GM12892 (cell line): ENCODE data around the genes ALOXE3 and DHRS7C.

GRCh38 chr17:7911668-7912297 lies 4.3 kb downstream of the RNF227 start:
- RRBS = no CpG with 5 or more reads among the region's 6 CpGs

DNA sequence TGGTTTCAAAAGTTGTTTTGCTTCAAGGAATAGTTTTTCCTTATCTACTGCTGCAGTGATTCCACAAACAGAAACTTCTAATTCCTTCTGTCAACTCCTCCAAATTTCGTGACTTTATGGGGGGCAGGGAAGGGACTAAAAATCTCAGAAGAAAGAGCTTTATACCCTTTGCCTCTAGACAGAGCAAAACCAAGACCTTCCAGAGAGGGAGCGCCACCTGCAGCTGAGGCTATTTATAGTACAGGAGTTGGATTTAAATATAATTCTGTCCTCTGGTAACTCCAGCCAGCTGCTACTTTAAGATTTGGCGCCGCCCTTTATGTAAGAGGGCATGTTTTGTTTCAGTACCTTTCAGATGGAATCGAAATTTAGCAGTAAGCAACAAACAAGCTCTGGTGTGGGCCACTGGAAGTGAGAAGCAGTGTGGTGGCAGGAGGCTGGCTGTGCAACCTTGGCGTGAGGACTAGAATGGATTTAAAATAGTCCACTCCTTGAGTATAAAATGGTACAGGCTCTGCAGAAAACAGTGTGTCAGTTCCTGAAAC lies 5.3 kb upstream of the GUCY2D start:
- RRBS = no CpG with 5 or more reads among the region's 6 CpGs

DNA sequence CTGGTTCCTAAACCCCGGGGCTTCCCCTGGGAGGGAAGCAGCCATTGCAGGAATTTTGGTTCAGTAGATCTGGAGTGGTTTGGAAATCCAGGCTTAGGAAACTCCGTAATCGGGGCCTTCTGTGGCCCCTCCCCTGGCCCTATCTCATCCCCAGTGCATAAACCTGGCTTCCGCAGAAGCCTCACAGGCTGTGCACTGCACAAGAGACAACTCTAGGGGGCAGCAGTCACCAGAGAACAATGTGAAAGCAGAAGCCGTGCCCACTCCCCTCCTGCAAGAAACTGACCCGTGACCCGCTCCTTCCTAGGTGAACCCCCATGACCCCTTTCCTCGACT lies 14.2 kb downstream of the GUCY2D start:
- RRBS = no CpG with 5 or more reads among the region's 8 CpGs

DNA sequence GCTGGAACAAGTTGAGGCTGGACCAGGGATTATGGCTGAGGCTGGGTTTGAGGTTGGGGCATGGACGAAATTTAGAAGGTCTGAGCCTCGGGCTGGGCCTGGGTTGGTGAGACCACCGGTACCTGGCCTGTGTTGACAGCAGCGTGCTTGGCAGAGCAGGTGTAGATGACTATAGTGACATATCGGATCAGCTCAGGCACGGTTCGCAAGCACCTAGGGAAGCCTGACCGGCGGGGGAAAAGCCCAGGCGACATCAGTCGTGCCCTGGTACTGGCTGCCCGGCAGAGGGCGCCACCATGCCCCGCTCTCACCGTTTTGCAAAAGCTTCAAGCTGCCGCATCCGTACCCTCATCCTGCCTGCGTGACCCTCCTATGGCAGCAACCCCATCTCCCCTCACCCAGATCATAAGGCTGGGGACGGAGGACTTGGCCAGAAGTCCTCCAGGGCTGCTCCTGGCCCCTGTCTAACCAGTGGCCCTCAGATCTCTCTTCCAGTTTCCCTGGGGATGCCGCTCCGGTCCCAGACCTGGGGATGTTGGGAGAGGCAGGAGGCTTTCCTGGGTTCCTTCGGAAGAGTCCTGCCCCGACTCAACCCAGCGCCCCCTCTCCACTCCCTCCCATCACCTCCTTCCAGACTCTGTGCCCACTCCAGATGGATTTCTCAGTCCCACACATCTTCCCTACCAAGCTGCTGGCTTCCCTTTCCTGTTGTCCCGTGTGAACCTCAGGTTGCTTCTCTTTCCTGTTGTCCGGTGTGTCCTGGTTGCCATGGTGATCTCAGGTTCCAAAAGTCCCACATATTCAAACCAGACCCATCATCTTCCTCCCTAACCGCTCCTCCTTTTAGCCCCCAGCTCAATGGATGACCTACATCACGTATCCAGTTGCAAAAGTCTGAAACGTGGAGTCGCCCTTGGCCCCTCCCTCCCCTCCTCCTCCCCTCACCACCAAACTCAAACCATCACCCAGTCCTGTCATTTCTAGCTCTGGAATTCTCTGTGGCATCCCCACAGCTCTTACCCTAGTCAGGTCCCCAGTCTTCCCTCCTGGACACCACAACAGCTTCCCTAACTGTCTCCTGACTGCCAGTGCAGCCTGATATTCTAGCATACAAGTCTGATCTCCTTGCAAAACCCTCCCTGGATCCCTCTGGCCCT lies 13.6 kb downstream of the ALOX12B start:
- RRBS = 2% methylated on average over 5 of the region's 30 CpGs

GRCh38 chr17:8117538-8118742 lies at the start of gene ALOXE3:
Gene ALOXE3 (minus strand): TSS chr17:8118514.
- RRBS = 0% methylated on average over 2 of the region's 47 CpGs

DNA sequence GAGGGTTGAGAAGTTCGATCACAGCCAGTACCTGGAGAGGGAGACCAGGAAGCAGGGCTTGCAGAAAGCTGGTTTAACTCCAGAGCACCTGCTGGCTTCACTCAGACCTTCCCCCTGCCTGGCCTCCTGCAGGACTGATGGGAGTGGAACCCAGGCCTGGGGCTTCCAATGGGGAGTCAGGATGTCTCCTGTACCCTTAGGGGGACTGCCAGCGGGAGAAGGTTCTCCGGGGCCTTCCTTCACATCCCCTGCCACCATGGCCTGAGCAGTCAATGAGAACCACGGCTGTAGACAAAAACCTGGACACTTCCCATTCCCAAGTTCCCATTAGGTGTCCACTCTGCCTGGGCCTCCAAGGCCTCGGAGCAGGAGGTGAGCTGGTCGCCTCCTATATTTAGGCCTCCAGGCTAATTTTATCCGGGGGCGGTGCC lies 1.4 kb downstream of the PER1 start:
- RRBS = no CpG with 5 or more reads among the region's 8 CpGs

GRCh38 chr17:8153177-8153540 lies 955 bp upstream of the PER1 start:
- RRBS = no CpG with 5 or more reads among the region's 3 CpGs

- RRBS = no CpG with 5 or more reads among the region's 13 CpGs
Observed at GRCh38 chr17:8161168-8161940, 1.4 kb downstream of the VAMP2 start.

DNA sequence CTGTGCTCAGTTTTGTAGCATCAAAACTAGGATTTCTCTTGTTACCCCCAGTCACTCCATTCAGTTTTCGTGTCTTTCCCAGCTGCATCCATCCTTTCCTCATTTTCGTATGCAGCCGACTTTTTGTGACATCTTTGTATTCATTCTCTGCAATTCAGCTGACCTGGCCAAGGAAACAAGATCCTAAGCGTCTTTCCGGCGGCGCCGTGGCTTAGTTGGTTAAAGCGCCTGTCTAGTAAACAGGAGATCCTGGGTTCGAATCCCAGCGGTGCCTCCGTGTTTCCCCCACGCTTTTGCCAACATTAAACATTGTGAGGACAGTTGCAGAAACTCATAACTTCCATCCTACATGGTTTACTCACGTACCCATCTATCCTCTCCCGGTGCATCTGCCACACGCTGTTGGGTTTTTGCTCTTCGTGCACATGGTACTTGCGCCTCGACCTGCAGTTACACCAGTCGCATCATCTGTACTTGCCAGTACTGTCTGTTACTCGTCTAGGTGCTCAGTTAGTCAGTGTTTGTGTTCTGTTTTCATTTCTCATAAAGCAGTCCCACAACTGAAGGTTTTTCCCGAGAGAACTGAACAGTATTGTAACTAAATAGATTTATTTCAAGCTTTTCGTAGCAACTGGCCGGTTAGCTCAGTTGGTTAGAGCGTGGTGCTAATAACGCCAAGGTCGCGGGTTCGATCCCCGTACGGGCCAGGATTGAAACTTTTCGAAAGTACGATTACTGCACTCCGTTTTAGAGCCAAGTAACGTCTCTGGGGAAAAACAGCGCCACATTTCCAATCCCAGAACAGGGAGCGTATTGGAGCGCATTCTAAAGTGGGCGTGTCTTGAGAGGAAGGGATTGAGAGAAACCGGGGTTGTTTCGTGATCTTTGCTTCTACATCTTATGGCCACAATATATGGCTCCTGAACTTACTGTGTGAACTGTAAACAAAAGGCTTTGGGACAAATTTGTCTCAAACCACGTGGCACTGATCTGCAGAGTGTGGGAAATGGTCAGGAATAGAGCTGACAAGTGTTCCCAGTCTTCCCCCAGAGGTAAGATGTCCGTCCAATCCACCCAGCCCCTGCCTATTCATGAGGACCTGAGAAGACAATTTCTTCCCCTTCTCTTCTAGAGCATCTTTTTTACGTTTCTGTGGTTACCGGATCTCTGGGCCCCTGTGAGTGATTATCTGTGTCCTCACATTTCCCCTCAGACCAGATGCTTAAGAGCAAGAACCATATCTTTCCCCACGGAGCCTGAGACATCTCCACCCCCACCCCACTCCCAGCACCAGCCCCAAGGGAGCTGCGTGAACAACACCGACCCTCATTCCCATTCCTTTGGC lies 2.5 kb downstream of the BORCS6 start:
- RRBS = no CpG with 5 or more reads among the region's 48 CpGs

- RRBS = no CpG with 5 or more reads among the region's 15 CpGs
Observed at GRCh38 chr17:8191819-8192986, 2.2 kb upstream of the BORCS6 start.

GRCh38 chr17:8379602-8380798 lies 3.0 kb downstream of the RPL26 start:
- RRBS = no CpG with 5 or more reads among the region's 9 CpGs

- RRBS = no CpG with 5 or more reads among the region's 2 CpGs
Observed at GRCh38 chr17:8420435-8421071, 15.1 kb upstream of the NDEL1 start.

GRCh38 chr17:8445309-8445990 lies 9.8 kb downstream of the NDEL1 start:
- RRBS = no CpG with 5 or more reads among the region's 10 CpGs

DNA sequence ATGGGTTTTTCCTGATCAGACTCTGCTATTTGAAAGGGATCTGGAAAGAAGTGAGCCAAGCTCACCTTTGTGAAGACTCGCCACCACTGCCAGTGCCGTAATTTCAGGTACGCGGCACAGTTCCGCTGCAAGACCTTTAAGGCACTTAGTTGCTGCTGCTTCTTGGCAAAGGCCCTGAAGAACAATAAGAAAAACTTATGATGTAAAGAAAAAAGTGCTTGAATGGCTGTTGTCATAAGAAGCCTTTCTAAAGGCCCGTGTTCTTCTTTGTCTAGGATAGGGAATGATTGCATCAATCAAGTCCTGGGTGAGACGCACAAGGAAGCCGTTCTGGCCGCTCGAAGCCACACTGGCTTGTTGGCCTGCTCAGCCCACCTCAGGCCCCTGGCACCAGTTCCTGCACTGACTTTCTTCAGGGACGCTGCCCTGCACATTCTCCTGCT lies 78.1 kb downstream of the NDEL1 start:
- RRBS = no CpG with 5 or more reads among the region's 11 CpGs

- RRBS = no CpG with 5 or more reads among the region's 3 CpGs
Observed at GRCh38 chr17:8543090-8543532, 87.4 kb downstream of the MYH10 start.

DNA sequence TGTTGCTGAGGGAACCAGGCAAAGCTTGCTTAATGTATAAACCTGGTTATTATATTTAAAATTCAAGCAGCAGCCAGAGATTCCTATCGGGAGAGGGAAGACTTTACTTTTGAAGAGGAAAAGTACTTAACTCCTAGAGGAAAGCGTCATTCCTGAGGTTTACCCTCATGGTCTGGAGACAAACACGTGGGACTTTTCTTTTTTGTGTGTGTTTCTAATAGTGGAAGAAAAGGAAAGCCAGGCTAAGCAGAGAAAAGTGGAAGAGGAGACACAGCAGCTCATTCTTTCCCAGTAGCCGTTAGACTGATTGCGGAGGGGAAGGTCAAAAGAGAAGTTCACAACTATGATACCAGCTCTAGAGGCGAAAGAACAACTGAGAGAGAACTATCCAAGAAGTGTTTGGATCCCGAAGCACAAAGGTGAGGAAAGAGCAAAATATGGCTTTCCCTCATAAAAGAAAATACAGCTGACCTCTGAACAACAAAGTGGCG lies 40.0 kb upstream of the MYH10 start:
- RRBS = no CpG with 5 or more reads among the region's 8 CpGs

- RRBS = no CpG with 5 or more reads among the region's 8 CpGs
Observed at GRCh38 chr17:8960461-8961068, 4.9 kb downstream of the PIK3R5 start.

DNA sequence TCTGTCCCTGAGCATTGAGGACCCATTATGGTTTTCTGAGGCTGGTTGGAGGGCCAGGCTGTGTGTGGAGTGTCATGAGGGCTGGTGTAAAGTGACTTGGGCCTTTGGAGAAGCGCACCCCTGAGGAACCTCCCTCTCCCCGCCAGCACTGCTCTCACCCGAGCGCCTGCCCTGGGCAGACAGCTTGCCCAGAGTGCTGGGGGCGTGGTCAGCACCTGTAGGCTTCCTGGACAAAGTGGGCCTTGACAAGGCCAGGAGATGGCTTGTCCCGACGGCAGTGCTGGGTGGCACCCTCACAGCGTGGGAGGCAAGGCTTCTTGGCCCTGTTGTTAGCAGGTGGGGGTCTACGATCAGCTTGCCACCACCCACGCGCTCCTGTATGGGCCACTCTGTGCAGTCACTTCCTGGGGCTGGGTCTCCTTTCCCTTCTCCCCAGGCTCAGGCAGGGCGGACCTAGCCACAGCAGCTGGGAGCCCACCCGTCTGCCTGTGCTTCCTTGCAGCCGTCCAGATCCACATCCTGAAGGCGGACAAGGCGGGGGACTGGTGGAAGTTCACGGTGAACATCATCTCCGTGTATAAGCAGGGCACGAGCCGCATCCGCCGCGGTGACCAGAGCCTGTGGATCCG lies 217.9 kb downstream of the NTN1 start:
- RRBS = no CpG with 5 or more reads among the region's 24 CpGs

- RRBS = no CpG with 5 or more reads among the region's 12 CpGs
Observed at GRCh38 chr17:9360553-9361043, 215.0 kb downstream of the STX8 start.

DNA sequence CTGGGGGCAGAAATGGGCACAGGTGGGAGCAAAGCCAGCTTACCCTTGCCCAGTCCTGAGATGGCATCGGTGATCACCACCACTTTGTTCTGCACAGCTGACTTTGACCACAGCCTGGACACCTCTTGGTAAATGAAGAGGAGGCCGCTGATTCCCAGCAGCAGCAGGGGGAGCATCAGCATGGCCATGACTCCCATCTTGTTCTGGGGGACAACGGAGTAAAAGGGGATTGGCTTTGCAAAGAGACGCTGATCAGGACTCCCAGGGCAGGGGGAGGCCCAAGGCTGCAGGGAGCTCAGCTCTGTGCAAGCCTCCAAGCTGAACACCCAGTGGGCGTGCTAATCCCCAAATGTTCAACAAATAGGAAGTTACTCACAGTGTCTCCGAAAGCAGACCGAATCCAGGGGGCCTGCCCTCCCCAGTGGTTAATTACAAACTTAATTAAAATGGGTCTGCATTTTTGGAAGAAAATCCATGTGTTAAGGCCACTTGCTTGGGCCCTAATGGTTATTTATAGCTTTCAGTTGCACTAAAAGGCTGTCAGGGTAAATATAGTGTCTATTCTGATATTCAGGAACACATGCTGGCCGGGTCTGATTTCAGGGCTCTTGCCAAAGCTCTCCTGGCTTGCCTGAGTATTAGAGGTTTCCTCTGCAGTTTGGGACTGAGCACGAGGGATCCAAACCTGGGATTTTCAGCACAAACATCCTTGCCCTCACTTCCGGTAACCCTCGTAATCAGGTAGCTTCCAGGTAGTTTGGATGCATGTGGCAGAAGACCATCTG lies at the start of gene DHRS7C:
DHRS7C (minus strand) TSS at position 505 of the 785 bp plus-strand sequence.
- RRBS = no CpG with 5 or more reads among the region's 11 CpGs